Cardiac atrium fibroblast (primary cell): ENCODE measurements around a stretch of chr1.

- RAMPAGE, long total RNA: no peak
Measured at GRCh38 chr1:78651074-78651730, 1.6 kb downstream of the IFI44 start.

- RAMPAGE, long total RNA: no peak
Measured at GRCh38 chr1:80945139-80945528, 855.6 kb upstream of the ADGRL2 start.

- RAMPAGE, long total RNA: no peak
Measured at GRCh38 chr1:83667697-83668141, 331.2 kb downstream of the TTLL7 start.

GRCh38 chr1:83760906-83761777 is 237.8 kb downstream of the TTLL7 start:
- RAMPAGE, long total RNA: no peak

DNA sequence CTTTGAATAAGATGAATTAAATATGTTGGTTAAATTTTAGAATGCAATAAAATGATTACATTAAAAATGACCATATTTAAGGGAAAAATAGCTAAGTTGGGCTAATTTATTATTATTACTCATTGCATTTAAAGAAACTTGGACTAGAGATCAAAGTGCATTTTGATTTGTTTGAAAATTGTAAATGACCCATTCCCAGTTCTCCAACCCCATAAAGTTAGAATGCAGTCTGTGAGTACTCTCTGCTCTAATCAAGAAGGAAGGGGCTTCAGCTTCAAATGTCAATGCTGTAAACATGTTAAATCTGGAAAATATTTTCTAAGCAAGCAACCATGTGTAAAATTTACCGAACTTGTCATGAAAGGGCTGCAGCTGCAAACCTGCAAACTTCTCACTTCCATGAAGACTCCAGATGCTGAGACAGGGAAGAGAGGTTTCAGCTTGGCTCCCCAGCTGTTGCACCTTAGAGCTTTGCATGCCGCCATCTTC is 232.7 kb downstream of the TTLL7 start:
- RAMPAGE, long total RNA: no peak

- RAMPAGE, long total RNA: no peak
Measured at GRCh38 chr1:83933595-83933951, 65.4 kb downstream of the TTLL7 start.

- RAMPAGE, long total RNA: no peak
Measured at GRCh38 chr1:84278802-84279626, 22.5 kb upstream of the SAMD13 start.

- RAMPAGE, long total RNA: no peak
Measured at GRCh38 chr1:84437218-84437826, 39.0 kb downstream of the DNASE2B start.

- RAMPAGE, long total RNA: no peak
Measured at GRCh38 chr1:84498055-84498711, 8.0 kb upstream of the SPATA1 start.

DNA sequence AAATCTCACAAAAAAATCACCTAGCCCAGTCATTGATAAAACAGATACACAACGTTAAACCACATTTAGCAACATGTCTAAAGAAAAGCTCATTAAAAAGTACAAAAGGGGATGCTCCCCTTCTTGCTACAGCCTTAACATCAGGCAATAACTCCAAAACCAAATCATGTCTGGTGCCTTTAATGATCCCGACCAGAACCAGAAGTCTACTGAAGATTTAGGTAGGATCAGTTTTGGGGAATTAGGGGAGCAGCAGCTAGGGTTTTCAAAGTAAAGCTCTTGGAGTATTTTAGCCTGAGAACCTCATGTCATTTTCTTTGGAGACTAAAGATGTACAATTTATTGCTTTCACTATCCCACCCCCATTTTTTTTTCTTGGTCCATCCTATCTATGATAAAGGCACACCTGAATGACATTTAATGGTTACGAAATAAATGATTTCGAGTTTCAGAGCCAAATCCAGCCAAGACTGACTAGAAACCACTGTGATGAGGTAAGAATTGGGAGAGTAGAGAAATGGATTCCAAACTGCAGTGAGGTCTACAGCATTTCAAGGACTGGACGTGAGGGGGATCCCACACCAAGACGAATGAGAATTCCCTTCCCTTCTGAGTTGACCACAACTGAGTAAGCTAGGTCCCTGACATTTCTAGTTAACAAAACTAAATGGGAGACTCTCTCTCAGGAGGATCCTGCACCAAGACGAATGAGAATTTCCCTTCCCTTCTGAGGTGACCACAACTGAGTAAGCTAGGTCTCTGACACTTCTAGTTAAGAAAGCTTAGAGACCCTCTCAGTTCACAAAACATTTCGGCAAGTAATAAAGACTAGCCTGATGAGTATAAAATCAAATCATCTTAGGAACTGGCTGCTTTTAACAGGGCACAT is 1.8 kb upstream of the SPATA1 start:
- RAMPAGE, long total RNA: no peak

DNA sequence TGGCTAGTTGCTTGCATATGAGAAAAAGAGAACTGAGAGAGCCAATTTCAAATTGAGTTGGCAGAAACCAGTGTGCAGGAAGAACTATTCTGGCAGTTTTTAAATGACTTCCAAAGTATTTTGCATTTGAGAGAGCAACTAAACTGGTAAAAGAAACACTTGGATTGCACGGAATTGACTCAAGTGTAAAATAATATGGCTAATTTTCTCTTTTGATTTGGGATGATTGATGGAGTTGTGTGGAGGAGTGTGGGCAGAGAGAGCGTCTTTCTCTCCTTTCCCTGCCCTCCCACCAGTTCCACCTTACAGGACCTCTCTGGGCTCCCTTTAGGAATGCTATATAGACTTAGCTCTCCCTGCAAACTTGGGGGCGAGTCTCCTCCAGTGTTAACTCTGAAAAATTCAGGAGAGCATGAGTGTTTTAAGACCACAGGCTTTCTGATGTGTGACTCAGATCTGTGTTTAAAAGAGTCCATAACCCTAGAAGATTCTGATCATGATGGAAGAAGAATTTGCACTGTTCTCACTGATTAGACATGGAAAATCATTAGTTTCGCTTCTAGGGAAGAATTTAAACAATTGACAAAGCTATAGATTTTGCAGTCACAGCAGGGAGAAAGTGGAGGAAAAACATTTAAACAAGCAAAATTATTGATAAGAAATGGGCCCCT is 24.8 kb upstream of the CTBS start:
- RAMPAGE, long total RNA: no peak

GRCh38 chr1:84862605-84863179 is 30.3 kb downstream of the LPAR3 start:
- RAMPAGE, long total RNA: no peak

GRCh38 chr1:85027207-85027557 is 21.1 kb downstream of the MCOLN3 start:
- RAMPAGE, long total RNA: no peak

DNA sequence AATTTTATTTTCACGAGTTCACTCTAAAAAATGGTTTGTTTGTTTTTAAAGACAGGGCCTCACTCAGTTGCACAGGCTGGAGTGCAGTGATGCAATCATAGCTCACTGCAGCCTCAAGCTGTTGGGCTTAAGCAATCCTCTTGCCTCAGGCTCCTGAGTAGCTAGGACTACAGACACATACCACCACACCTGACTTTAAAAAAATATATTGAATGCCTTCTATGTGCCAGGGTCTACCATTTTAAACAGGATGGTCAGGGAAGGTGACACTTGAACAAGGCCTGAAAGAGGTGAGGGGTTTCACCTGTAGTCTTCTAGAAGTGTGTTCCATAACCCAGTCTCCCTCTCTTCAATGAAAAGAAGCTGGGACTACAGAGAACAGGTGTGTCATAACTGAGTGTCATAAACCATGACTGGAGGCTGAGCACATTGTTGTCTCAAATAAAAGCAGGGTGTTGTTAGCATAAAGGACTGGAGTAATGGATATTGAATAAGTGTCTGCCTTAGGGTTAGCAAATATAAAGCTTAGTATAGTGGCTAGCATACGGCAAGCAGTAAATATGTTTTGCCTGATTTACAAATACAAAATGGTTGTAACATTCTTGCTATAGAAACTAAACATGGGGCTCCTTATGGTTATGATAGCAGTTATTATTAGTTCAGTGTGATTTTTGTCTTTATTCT is 65.5 kb downstream of the SYDE2 start:
- RAMPAGE, long total RNA: no peak

- RAMPAGE, long total RNA: no peak
Measured at GRCh38 chr1:85142886-85143305, 57.9 kb downstream of the SYDE2 start.

DNA sequence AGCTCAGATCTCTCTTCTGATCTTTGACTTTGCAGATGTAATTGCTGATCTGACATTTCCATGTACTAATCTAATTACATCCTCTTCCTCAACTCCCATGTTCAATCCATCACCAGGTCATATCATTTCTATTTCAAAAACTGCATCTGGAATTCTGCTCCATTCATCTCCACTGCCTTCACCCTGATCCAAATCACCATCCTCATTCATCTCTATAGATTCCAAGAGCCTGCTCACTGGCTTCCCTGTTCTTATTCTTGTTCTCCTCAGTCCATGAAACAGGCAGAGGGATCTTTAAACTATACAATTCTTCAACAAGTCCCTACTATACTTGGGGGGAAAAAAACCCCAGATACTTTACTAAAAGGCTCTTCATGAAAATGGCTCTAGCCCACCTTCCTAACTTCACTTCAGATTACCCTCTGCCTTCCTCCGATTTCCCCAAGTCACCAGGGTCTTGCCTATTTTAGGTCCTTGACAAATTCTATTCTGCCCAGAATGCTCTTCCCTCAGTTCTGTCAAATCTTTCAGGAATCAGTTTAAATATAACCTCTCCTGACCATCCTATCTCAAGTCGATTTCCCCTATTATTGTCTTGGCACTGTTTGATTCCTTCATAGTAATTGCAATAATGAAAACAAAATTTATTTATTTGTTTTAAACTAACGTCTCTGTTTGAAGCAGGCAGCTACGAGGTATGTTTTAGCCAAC is 2.7 kb downstream of the BCL10 start:
- RAMPAGE, long total RNA: no peak

DNA sequence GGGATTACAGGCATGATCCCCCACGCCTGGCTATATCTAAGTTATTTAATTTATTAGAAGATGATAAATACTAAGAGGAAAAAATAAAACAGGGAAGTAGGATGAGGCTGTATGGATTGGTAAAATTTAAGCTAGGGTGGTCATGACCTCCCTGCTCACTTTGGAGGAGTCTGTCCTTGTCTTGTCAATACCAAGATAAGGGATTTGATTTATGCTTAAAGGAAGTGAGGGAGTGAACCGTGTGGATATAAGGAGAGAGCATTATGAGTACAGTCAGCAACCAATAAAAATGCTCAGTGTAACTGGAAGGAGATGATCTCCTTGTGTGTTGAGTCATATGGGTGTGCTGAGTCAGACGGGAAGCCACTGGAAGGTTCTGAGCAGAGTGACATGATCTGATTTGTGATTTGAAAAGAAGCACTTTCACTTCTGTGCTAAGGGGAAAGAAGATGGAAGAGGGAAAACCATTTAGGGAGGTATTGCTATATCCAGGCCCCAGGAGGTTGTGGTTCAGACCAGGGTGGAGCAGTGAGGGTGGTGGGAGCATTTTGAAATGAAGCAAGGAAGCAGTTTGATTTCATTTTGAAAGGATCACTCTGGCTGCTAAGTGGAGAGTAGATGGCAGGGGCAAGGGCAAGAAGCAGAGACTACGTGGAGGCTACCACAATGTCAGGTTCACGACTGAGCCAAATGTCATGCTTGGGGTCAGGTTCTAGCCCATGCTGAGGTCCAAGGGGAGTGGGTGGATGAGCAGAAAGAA is 2.5 kb upstream of the BCL10 start:
- RAMPAGE, long total RNA: no peak

- RAMPAGE, long total RNA: no peak
Measured at GRCh38 chr1:85446650-85447411, 18.1 kb downstream of the DDAH1 start.

DNA sequence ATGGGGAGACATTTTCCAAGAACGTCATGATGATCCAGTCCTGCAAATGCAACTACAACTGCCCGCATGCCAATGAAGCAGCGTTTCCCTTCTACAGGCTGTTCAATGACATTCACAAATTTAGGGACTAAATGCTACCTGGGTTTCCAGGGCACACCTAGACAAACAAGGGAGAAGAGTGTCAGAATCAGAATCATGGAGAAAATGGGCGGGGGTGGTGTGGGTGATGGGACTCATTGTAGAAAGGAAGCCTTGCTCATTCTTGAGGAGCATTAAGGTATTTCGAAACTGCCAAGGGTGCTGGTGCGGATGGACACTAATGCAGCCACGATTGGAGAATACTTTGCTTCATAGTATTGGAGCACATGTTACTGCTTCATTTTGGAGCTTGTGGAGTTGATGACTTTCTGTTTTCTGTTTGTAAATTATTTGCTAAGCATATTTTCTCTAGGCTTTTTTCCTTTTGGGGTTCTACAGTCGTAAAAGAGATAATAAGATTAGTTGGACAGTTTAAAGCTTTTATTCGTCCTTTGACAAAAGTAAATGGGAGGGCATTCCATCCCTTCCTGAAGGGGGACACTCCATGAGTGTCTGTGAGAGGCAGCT is 2.5 kb downstream of the CCN1 start:
- RAMPAGE, long total RNA: no peak

- RAMPAGE, long total RNA: no peak
Measured at GRCh38 chr1:85612634-85613319, 32.2 kb downstream of the CCN1 start.